Measurements from ENCODE around the gene SPTBN5.

GRCh38 chr15:40442098-40442670, 1.4 kb downstream of the BAHD1 start:
- RRBS, result 4% methylated on average over 26 of the region's 47 CpGs

DNA sequence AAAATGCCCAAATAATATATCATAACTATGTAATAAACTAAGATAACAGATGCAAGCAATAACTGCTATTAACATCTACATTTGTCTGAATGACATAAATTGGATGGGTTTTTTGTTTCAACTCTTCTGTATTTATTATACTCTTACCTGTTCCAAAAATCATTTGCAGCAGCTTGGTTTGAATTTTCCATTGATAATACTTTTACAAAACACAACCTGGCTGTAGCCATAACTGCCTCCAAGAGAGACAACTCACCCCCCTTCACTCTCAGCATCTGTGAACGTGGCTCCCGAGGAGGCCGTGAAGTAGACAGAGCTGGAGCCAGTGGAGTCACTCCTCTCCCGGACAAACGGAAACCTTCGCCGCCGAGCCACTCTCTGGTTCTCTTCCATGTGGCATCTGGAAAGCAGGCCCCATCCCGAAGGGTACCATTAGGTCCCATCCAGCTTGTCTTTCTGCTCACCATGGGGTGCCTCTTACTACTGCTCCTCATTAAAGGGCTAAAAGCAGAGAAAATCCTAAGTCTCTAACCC, 3.8 kb downstream of the RMDN3 start:
- RRBS, result no CpG with 5 or more reads among the region's 9 CpGs

DNA sequence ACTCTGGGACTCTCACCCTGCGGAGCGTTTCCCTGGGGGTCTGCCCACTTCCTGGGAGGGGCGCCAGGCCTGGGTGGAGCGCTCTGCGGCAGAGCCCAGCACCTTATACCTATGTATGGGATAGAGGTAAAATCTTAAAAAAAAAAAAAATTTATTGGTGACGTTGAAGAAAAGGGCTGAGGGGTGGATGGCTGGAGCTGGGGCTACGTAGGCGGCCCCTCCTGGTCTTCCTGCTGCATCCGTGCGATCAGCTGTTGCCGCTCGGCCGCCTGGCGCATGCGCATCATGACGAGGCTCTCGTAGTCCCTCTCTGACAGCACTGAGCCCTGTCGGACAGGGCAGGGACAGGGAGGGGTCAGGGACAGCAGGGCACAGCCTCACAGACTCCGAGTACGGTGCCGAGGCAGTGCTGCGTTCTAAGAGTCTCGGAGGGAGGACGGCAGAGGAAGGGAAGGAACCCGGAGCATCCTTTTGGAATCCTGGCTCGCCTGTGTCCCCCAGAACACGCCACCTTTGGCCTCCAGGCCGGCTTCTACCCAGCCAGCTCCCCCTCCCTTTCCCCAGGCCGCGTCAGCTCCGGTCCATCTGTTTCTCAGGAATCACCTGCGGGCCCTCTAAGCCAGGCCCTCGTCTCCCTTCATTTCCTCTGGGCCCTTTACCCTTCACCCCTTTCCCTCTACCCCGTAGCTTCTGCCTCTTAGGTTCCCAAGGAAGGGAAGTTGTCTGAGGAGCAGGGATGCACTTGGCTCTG, 1.9 kb upstream of the C15orf62 start:
- RRBS, result 98% methylated on average over 5 of the region's 34 CpGs

DNA sequence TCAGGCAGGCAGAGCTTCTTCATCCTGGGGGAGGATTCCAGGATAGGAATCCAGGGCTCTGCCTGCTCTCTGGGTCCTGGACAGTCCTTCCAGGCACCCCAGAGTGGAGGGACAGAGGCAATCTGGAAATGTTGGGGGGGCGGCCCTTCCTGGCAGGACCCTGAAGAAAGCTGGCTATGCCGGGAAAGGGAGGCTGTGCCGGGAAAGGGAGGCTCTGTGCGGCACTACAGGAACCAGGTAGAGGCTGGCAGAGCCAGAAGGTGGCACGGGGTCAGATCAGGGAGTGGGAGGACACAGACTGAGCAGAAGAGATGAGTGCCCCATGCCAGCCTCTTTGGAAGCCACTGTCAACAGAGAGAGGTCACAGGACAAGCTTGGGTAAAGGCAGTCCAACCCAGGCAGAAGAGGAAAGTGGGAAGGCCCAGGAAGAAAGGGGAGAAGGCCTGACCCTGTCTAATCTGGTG, 1.4 kb downstream of the C15orf62 start:
- RRBS, result no CpG with 5 or more reads among the region's 5 CpGs

DNA sequence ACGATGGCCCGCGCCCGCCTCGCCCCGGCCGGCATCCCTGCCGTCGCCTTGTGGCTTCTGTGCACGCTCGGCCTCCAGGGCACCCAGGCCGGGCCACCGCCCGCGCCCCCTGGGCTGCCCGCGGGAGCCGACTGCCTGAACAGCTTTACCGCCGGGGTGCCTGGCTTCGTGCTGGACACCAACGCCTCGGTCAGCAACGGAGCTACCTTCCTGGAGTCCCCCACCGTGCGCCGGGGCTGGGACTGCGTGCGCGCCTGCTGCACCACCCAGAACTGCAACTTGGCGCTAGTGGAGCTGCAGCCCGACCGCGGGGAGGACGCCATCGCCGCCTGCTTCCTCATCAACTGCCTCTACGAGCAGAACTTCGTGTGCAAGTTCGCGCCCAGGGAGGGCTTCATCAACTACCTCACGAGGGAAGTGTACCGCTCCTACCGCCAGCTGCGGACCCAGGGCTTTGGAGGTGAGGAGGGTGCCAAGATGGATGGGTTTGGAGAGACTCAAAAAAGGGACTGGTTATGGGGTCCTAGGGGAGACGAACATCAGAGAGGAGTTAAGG, 800 bp downstream of the SPINT1 start:
- RRBS, result 5% methylated on average over 26 of the region's 46 CpGs

DNA sequence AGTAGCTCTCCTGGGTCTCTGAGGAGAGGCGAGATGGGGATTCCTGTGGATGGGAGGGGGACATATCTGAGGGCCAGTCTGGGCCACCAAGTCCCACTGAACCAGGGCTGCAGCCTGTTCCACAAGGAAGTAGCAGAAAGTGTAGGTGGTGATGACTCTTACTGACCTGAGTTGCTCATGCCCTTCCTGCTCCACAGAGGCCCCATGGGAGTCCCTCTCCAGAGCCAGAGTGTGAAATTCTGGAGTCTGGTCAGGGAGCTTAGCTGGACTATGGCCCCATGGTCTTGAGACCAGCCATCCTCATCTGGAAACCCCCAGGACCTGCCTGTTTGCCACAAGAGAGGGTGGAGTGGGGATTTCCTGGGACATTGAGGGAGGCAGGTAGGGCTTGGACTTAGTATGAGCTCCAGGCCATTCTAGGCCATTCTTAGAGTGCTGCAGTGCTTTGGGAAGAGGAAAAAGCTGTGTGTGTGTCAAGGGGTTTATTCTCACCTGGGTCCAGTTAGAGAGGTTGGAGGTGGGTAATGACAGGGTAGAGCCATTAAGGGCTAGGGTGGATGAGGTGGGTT, 3.0 kb downstream of the SPINT1 start:
- RRBS, result no CpG with 5 or more reads among the region's 1 CpG

GRCh38 chr15:40856714-40857606, 13.1 kb downstream of the SPINT1 start:
- RRBS, result no CpG with 5 or more reads among the region's 11 CpGs

DNA sequence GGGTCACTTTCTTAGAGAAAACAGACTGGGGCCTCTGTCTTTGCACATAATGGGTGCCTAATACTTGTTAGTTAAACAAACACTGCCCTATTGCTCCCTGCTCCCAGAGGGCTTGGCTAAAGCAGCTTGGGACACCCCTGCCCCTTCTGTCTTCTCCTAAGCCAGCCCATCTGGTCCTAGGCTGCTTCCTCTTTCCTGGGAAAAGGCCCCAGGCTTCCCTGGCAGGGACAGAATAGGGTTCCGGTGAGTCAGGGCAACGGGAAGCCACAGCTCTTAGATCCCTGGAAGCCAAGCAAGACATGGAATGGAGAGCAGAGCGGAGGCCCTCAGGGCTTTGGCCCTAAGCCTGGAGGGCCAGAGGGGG, 11.6 kb downstream of the VPS18 start:
- RRBS, result no CpG with 5 or more reads among the region's 3 CpGs

- RRBS, result 73% methylated on average over 1 of the region's 19 CpGs
Observed at GRCh38 chr15:40937844-40938632, 8.9 kb downstream of the DLL4 start.

- RRBS, result no CpG with 5 or more reads among the region's 12 CpGs
Observed at GRCh38 chr15:40979081-40979764, 26.0 kb downstream of the CHAC1 start.

GRCh38 chr15:40989500-40990682, 36.6 kb downstream of the CHAC1 start:
- RRBS, result no CpG with 5 or more reads among the region's 4 CpGs

DNA sequence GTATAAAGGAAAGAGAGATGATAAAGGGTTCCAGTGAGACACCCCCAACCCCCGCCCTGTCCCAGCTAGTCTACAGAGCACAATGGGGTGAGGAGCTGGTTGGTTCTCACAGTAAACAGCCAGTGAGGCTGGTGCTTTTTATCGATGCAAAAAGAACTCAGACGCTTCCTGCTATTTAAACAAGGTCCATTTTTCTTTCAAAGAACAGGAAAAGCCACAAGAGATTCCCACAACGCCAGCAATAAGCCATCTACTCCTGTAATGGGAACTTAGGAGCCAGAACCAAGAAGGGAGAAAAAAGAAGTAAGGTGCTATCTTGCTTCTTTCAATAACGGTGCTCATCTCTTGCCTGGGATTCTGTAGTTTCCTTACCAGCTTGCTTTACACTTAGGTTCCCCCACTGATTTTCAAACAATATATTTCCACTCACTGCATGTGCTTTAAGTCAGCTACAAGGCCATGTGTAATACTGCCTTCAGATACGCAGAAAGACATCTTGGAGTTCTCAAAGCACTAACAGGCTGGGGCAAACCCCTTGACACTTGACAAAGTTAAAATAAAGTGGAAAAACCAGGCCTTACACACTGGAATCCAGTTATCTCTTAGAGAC, 66.1 kb downstream of the CHAC1 start:
- RRBS, result no CpG with 5 or more reads among the region's 6 CpGs

DNA sequence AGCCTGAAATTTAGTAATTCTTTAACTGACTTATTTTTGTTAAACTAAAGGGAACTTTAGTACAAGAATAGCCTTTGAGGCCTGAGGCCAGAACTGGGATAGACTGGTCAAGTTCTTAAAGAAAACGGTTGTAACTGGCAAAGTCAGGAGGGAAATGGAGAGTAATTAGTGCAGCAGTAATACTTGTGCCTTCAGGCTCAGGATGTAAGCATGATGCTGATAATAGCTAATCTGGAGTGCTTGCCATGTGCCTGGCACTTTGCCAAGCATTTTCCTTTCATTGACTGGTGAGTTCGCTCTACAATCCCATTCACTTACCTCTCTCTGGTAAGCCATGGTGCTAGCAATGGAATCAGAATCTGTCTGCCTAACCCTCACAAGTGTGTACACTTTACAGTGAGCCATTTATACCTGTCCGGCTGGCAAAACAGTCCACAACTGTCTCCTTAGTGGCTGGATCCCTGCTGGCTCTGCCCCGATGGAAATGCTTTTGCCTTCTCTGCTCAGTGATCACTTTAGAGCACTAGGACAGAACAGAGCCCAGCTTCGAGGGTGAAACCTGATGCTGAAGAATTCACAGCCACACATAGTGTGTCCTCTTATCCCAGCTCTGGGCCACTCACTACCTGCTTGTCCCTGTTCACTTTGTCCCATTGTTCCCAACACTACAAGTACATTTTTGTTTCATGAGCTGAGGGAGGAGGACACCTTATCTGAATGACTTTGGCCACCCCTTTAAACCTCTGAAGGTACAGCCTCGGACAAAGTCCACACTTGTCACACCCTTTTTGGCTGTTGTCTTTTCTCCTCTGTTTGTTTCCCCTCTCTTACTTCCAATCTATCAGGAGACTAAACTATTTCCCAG, 10.3 kb downstream of the CHP1 start:
- RRBS, result no CpG with 5 or more reads among the region's 6 CpGs

GRCh38 chr15:41477130-41477544, 16.5 kb upstream of the ITPKA start:
- RRBS, result no CpG with 5 or more reads among the region's 8 CpGs

DNA sequence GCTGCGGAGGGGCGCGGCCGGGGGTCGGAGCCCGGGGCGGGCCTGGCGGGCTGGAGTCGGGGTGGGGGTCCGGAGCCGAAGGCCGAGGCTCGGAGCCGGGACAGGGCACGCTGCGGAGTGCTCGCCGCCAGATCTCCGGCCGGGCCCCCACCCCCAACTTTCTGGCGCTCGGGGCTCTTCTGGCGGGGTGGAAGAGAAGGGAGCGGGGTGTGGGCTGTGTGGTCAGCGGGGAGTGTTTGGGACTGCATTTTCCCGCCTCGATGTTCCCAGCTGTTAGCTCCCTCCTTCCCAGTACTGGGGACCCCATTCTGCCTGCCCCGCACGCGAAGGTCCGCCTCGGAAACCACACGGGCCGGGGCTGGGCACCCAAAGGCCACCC, 395 bp downstream of the TYRO3 start:
- RRBS, result 4% methylated on average over 11 of the region's 34 CpGs

DNA sequence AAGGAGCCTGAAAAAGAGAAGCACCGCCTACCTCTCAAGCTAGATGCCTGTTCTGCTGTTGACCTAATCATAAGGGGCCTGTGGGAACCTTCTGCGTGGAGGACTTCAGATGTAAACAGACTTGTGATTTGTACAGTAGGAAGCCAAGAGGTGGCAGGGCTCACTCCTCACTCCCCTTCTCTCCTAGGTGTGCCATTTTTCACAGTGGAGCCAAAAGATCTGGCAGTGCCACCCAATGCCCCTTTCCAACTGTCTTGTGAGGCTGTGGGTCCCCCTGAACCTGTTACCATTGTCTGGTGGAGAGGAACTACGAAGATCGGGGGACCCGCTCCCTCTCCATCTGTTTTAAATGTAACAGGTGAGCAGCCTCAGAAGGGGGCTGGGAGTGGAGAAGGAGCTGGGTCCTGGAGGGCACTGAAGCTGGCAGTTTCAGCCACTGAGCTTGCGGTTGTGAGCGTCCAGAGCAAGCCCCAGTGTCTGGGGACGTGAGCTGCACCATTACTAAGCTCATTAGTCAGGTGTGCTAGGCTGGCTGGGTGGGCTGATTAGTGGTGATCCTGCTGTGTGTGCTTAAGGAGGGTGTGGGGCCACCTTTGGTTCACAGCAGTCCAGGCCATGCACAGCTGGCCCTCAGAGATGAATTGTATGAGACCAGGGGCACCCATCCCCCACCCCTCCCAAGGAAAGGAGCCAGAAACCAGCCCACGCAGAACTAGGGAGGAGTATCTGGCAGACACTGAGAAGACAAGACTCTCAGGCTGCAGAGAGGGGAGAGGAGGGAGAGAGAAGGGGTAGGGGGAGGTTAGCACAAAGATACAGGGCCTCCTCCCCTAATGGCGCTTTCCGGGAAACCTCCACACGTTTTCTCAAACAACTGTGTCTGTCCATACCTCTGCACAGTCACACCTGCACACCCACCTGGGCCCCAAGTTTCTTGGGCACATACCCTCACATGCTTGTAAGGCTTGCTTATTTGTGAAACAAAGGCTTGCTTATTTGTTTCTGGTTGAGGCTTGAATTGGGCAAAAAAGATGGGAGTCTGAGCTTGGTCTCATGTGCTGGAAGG, 3.7 kb downstream of the TYRO3 start:
- RRBS, result no CpG with 5 or more reads among the region's 12 CpGs

GRCh38 chr15:41620927-41621740, 62.1 kb downstream of the TYRO3 start:
- RRBS, result 3% methylated on average over 24 of the region's 72 CpGs

DNA sequence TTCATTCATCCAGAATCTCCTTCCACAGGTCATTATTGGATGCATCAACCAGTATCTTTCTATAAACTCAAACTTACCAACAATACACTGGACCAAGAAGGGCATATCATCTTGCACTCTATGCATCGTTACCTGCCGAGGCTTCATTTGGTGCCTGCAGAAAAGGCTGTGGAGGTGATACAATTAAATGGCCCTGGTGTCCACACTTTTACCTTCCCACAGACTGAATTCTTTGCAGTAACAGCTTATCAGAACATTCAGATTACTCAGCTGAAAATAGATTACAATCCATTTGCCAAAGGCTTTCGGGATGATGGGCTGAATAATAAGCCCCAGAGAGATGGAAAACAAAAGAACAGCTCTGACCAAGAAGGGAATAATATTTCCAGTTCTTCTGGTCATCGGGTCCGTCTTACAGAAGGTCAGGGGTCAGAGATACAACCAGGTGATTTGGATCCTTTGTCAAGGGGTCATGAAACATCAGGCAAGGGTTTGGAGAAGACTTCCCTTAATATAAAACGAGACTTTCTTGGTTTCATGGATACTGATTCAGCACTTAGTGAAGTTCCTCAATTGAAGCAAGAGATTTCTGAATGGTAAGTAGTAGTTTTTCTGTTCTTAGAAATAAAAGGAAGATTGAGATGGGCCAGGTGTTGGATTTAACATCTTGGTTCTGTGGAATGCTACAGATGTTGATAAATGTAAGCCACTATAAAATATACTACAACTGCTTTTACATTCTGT, 104.7 kb upstream of the MAPKBP1 start:
- RRBS, result no CpG with 5 or more reads among the region's 6 CpGs

DNA sequence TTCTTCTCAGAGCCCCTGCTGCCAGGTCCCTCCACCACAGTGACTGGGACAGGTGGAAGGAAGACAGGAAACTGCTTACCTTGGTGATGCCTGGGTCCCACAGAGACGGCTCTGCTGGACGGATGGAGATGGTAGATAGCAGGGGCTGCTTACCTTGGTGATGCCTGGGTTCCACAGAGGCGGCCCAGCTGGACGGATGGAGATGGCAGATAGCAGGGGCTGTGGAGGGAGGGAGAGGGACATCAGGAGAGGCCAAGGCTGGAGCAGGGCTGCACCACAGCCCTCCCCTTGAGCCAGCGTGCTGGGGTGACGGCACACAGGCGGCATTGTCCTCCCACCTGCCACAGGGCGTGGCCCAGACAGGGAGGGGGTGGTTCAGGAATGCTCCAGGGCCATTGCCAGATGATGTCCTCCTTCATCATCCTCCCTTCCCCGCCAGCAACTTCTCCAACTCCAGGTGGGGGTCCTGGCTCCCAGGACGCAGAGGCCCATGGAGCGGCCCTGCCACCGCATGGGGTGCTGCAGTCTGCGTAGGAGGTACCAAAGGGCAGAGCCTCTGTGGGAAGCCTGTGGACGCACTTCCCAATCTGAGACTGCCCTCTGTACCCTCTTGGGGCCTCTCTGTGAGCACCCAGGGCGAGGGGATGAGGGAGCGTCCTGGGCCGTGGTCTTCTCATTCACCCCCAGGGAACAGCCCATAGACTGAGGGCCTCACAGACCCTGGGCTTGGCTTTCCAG, at the start of gene SPTBN5:
TSS of gene SPTBN5 (minus strand) at position 308 of the 738 bp plus-strand sequence.
- RRBS, result no CpG with 5 or more reads among the region's 17 CpGs

GRCh38 chr15:41914259-41914938, 20.5 kb upstream of the SPTBN5 start:
- RRBS, result no CpG with 5 or more reads among the region's 11 CpGs

Measured in epidermal melanocyte (primary cell).